Jurkat, Clone E6-1 (cell line): ENCODE measurements around the genes TOMM6 and CCND3.

DNA sequence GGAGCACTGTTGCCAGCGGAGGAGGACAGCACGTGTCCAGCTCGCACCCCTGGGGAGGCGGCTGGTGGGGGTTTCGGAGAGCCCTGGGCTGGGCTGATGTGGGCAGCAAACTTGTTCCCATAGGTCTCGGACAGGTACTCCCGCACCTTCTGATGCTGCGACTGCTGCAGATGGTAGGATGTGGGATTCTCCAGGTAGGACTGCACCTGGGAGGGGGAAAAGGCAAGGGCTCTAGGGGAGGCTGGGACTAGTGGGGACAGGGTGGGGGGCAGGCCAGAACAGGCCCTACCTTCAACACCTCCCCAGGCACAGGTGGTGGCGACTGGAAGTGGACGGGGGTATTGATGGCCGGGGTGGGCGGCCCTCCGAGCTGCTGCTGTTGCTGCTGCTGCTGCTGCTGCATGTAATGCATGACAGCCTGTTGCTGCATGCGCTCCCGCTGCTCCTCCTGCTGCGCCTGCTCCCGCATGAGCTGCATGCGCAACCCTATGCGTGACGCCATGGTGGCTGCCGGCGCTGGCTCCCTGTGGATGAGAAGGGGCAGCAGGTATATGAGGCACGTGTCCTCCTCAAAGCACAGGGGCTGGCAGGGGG lies 44.6 kb downstream of the TFEB start:
- RRBS = no CpG with 5 or more reads among the region's 23 CpGs

GRCh38 chr6:41784408-41785422 lies 2.8 kb upstream of the TOMM6 start:
- RRBS = no CpG with 5 or more reads among the region's 14 CpGs

DNA sequence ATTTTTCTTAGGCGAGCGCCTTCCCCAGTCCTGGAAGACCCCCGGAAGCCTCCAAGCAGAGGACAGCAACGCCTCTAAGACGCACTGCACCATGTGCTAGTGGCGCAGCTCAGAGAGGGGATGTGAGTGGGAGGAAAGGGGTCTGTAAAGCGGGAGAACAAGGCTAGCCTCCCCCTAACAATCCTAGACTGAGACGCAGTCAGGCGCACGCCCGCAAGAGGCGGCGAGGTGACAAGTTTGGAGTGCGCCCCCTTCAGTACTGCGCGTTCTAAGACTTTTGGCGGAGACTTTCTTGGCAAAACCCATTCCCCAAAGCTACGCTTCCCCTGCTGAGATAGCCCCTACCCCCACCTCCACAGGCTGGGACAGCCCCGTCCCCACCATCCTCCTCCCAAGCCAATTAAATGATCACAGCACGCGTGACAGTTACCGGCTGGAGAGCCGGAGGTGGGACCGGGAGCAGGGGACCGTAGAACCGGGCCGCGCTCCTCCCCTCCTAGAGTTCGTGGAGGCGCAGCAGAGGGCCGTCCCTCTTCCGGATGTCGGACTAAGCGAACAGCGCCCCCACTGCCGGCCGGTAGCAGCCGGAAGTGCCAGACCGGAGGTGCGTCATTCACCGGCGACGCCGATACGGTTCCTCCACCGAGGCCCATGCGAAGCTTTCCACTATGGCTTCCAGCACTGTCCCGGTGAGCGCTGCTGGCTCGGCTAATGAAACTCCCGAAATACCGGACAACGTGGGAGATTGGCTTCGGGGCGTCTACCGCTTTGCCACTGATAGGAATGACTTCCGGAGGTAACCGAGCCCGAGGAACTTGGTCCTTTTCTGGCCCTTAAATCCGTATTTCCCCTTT lies at the start of gene TOMM6:
TOMM6 (plus strand) TSS at position 665 of the 854 bp plus-strand sequence.
- RRBS = 2% methylated on average over 24 of the region's 60 CpGs

GRCh38 chr6:41791165-41792657 lies 4.2 kb downstream of the TOMM6 start:
- RRBS = no CpG with 5 or more reads among the region's 7 CpGs

DNA sequence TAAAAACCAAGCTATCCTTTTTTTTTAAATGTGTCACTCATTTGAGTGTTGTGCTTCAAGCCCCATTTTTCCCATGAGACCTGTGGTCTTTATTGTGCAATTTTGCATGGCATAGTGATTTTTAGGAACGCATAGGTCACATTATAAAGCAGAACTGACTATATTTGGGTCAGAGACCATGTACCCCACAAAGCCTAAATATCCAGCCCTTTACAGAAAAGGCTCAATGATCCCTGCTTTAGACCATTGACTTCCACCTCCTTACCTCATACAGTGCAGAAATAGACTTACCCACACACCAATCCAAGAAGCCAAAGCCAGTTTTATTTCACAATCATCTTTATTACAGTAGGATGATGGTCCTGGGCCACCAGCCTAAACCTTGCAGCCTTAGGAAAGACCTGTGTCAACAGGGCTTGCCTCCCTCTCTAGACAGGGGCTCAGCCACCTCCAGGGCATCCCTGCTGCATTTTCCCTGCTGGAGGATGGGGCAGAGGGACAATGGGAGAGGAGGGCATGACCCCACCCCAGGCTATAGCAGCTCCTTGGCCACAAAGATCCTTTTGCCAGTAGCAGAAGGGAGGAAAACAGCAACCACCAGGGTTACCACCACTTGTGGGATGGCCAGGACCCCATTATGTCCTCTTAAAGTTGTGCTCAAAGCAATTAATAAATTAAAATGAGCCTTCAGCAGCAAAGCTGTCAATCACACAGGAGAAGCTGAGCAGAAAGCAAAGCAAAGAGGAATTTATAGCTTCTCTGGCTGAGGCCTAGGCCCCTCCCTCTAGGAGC lies 6.8 kb downstream of the CCND3 start:
- RRBS = no CpG with 5 or more reads among the region's 1 CpG

DNA sequence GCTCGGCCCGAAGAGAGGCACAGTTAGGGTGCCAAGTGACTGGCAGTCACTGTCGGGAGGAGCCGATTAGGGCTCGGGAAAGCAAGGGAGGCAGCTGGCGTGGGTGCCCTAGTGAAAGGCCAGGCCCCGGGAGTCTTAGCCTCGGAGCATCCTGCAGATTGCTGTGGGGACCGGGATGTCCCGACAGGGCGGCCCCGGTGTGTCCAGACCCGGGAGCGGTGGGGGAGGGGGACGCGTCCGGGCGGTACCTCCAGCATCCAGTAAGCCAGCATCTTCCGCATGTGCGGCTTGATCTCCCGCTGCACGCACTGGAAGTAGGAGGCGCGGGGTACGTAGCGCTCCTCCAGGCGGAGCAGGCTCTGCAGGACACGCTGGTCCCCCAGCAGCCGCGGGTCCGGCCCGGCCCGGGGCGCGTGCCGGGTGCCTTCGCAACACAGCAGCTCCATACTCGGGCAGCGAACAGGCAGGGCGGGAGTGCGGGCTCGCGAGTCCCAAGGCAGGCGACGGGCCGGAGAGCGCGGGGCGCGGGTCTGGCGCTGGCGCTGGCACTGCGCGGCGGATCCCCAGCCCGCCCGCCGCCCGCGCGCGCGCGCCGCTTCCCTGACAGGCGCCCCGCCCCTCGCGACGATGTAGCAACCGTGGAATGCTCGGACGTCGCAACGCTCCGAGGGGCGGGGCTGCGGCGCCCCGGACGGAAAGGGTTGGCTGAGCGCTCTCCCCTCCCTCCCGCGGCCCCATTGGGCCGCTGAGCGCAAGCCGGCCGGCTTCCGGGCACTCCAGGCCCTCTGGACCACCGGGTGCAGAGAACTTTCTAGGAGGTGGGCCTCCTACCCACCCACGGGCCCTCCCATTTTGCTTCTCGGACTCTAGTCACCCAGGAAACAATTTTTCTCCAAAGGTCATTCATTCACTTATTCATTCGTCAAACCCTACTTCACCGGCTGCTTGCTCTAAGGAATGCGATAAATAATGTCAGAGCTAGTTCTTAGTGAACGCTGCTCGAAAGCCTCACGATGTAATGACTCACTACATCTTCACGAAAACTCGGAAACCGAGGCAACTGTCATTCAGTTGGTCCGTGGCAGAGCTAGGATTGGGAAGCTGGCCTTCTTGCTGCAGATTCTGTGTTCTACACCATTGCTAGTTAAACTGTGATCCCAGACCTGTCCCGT lies at the start of gene CCND3:
CCND3 (minus strand) TSS at position 605 of the 1,172 bp plus-strand sequence.
- RRBS = under 1% methylated on average over 20 of the region's 103 CpGs

DNA sequence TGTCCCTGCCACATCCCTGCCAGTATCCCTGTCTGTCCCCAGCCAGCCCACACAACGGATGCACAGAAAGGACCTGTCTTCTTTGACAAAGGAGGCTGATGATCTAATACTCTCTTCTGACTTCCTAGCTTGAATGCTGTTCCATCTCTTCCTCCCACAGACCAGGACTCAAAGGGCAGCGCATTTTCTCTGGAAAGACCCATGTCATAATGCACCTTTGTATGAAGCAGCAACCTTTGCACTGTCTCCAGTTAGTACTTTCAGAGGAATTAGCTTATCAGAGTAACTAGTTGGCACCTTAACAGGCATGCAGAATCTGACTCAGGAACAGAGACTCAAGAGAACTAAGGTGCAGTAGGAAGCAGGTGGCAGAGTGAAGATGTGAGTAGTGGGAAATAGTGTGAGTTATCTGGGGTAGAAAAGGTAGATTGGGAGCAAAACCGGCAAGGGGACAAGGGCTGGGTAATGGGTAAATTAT lies 53.2 kb upstream of the TAF8 start:
- RRBS = no CpG with 5 or more reads among the region's 3 CpGs

DNA sequence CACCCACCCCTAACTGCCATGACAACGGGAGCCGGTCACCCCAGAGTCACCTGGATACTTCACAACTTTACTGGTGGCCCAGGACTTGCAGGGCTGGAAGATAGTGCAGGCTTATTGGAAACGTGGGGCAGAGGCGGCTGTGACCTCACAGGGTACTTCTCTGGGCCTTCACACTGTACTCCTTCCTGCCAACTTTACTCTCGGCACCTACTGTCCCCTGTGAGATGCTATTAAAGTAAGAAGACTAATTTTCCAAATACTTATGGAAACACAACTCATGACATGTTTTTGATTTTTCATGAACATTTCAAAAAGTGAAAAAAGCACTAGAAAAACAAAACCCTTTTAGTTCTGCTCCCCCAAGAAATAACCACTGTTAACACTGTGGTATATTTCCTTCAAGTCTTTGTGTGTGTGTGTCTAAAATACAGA lies 19.0 kb upstream of the TAF8 start:
- RRBS = no CpG with 5 or more reads among the region's 5 CpGs

DNA sequence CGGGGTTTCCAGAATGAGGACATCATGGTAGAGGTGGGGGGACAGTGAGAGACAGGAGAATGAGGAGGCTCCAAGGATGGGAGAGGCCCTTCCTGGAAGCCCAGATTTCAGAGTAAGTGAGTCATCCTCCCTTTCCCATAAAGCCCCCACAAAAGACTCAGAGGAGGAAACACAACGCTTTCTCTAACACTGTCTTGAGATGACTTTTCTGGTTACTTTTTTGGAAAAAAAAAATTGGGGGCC lies 41.9 kb downstream of the C6orf132 start:
- RRBS = no CpG with 5 or more reads among the region's 2 CpGs

DNA sequence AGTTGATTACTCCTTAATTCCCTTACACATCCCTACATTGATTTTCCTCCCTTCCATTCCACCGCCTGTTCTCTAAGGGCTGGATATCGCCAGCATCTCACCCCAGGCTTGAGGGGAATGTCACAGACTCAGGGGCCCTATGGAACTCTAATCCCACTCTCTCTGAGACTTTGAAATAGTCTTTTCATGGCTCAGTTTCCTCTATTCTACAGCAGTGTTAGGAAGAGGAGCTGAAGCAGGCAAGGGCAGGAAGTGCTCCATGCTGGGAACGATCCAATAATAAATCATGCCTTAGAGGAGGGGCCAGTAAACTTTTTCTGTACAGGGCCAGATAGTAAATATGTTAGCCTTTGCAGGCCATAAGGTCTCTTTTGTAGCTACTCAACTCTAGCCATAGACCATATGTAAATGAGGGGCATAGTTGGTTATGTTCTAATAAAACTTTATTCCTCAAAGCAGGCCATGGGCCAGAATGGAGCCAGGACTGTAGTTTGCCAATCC lies 3.3 kb downstream of the C6orf132 start:
- RRBS = no CpG with 5 or more reads among the region's 3 CpGs

DNA sequence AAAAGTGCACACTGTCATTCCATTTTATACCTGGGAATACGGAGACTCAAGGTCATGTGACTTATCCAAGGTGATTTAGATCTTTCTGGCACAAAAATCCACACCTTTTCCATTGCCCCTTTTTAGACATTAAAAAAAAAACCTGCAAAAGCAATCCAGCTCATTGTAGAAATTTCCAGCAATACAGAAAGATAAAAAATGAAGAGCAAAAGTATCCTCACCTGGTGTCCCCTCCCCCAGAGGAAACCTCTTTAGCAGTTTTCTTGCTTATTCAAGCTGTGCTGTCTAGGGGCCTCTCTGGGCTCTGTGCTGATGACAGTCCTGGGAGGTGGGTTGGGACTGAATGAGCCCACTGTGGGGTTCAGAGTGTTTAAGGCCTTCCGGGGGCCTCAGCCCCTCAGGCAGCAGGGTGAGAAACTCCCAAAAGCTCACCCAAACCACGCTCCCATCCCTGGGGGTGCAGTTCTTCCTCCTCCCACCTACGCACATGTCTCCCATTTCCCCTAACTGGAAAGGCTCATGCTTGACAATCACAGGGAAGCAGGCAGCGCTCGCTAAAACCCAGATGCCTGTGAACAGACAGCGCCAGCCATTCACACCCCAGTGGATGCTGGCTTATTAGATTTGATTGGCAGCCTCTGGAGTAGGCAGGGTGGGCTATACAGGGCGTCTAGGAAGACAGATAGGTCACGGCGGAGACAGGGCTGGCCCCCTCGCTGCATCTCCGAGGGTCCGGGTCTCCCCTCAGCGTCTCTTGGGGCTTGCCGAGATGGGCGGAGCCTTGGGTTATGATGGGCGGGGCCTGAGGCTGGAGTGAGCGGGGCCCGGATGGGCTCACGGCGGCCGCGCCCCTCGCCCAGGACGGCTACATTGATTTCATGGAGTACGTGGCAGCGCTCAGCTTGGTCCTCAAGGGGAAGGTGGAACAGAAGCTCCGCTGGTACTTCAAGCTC lies 4.5 kb downstream of the GUCA1A start:
- RRBS = 90% methylated on average over 6 of the region's 28 CpGs

DNA sequence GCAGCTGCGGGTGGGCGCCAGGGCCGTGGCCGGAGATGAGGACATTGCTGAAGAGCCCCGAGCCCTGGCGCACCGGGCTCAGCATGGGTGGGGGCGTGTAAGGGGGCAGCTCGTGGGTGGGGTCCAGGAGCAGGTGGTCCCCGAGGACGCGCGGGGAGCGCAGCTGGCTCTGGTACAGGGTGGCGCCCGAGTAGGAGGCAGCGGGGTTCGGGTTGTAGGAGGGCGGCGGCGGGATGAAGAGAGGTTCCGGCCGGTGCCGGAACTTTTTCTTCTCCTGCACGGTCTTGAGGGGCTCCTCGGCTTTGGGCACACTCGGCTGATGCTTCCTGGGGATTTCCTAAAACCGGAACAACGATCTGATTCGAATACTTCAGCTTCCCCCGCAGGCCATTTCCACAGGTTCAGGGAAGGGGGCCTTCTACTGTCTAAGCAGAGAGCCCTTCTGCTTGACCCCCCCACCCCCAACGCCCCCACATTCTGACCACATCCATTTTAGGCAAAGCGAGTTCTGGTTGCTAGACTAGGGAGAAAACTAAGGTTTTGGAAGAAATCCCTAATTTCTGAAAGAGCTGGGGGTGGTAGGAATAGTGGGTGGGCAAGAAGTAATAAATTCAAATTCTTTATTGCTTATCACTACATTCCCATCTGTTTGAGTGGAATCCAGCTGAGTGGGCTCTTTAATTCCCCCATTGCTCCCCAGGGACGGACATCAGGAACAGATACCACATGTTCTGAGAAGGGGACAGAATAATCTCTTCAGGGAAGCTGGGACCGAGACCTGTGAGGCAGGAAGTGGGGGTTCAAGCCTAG lies 41.9 kb upstream of the MRPS10 start:
- RRBS = 96% methylated on average over 4 of the region's 35 CpGs

DNA sequence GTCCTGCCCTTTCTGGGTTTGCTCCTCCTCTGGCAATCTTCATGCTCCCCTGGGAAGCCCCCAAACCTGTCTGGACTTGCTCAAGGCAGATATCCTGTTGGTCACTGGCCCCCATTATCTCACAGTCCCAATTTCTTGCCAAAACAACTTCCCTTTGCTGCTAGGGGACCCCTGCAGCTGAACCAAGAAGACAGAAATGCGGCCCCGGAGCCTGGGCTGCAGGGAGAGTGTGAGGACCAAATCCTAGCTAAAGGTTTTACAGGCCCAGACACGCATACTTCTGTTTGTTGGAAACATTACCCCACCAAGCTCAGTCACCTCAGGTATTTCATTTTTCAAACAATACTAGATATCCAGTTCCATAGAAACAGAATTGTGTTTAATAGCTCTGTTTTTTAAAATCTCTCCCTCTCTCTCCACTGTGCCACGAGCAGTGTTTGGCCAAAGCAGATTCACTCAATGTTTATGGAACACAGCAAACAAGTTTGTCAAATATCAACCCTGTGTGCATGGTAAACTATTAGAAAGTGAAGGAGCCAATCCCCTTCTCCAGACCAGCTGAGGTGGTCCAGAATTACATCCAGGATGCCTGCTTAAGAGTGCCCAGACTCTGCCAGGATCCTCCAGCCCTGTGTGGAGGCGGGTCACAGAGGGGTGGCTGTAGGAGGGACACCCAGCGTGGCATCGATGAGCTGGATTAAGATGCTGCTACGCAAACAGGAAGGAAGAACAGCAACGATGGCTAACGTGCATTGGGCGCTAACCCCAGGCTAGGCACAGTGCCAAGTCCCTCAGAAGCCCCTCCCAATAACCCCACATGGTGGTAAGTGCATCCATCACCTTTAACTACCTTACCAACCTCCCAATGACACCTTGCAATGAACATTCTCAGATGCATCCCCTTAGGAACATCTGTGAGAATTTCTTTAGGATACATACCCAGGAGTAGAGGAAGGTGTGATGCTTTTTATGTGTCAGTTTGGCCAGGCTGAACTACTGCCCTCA lies 63.7 kb upstream of the MRPS10 start:
- RRBS = no CpG with 5 or more reads among the region's 11 CpGs

- RRBS = no CpG with 5 or more reads among the region's 2 CpGs
Observed at GRCh38 chr6:42405012-42405368, 46.7 kb downstream of the TRERF1 start.

DNA sequence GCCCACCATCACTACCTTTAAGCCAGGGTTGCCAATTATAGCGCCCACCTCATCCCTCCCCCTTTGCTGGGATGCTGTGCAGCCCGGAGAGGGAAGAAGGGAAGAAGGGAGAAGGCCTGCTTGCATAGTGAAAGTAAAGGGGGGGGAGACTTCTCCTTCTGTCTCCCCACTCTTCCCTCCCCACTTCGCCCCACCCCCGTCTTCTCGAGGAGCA lies 905 bp downstream of the TRERF1 start:
- RRBS = no CpG with 5 or more reads among the region's 5 CpGs

DNA sequence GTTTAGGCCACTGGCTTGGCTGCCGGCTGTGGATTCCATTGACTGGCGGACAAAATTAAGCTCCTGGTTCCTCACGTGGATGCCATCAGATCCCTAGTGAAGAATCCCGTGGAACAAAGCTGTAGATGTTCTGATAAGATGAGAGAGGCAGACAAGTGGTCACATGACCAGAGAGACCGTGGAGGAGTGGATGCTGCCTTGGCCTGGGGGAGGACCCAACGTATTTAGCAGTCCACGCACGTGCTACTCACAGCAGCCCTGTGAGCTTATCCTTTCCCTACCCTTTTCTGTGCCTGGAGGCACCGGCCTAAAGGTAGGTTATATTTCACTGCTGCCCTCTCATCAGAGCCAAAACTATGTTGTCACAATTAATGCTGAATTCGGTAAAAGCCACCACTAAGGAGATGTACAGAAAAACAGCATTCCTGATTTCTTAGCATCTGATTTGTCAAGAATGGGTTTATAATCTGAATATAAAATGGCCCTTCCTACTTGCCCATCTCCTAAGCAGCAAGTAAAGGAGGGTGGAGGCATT lies 15.7 kb upstream of the UBR2 start:
- RRBS = no CpG with 5 or more reads among the region's 10 CpGs

- RRBS = no CpG with 5 or more reads among the region's 5 CpGs
Observed at GRCh38 chr6:42572386-42573026, 8.7 kb downstream of the UBR2 start.

GRCh38 chr6:42784738-42785116 lies 2.9 kb downstream of the BICRAL start:
- RRBS = no CpG with 5 or more reads among the region's 3 CpGs

GRCh38 chr6:42788564-42789433 lies 6.9 kb downstream of the BICRAL start:
- RRBS = no CpG with 5 or more reads among the region's 8 CpGs

DNA sequence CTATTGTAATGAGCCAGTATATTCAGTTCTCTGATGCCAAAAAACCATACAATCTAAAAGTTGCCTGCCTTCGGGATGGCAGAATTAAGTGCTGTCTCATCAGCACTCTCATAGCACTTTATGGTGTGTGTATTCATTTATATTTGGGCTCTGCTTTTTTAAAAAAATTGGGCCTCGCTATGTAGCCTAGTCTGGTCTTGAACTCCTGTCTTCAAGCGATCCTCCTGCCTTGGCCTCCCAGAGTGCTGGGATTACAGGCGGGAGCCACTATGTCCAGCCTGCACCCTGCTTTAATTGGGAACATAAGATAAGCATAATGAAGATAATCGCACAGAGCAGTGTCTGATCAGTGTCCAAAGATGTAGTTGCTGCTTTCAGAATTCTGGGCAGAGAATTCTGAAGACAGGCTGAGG lies 22.9 kb downstream of the BICRAL start:
- RRBS = no CpG with 5 or more reads among the region's 5 CpGs